Parietal lobe (tissue), 2 donors: ENCODE measurements around the genes ZNF358 and CLEC4G.

DNA sequence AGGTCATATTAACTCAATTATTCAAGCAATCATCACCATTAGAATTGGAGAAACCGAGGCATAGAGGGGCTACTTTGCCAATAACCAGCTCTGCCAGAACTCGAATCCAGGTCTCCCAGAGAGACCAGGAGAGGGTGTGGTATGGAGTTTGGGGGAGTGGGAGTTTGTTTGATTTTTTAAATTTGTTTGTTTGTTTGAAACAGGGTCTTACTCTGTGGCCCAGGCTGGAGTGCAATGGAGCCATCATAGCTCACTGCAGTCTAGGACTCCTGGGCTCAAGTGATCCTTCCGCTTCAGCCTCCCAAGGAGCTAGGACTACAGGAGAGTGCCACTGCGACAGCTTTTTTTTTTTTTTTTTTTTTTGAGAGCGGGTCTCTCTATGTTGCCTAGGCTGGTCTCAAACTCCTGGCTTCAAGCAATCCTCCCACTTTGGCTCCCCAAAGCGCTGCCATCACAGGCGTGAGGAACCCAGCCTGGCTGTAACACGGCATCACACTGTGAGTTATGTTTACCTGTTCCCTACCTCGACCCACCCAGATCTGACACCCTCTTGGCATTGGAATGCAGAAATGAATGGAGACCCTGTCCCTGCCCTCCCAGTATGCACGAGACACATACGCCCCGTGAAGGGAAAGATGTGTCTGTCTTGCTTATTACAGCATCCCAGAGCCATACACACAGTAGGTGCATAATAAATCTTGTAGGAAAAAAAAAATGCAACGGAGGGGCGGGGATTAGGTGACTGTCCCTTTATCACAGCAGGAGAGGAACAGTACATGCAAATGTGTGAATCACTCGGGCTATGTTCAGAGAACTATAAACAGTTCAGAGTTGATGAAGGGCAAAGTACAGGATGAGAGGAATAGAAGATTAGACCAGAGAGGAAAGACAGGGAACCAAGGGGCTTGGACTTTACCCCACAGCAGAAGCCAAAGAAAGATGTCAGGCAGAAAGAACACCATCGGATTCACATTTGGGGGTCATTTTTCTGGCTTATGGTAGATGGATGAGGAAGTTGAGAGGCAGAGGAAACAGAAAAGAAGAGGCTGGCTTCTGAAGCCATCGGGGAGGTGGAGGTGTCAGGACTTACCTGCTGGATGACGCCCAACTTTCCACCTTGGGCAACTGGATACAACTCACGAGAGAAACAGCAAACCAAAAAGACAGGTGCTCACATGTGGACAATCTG is 94.6 kb downstream of the INSR start:
- RAMPAGE, long total RNA: no peak

DNA sequence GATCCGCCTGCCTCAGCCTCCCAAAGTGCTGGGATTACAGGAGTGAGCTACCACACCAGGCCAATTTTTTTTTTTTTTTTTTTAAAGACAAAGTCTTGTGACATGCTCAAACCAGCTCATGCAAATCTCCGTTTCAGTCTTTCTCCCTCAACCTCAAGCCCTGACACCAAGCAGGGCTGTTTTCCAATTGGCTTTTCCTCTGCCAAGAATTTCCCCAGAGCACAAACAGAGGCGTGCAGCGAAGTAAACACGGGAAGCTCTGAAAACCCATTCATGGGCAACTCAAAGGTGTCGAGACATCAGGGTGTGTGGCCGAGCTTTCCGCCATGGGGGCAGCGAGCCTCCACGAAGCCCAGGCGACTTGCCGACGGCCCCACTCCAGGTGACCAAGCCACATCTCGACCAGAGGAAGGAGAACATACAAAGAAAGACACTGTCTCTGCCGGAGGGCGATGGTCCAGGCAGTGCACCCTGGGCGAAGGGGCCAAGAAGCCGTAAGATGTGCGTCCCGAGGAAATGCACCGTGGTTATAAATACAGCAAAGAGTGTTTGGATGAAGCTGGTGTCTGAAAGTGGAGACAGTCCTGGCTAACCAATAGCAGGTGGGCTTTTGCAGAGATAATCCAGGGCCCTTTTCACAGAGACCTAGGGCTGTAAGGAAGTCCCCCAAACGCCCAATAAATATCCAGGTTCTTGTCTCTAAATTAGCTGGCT is 69.9 kb downstream of the INSR start:
- RAMPAGE, long total RNA: no peak

DNA sequence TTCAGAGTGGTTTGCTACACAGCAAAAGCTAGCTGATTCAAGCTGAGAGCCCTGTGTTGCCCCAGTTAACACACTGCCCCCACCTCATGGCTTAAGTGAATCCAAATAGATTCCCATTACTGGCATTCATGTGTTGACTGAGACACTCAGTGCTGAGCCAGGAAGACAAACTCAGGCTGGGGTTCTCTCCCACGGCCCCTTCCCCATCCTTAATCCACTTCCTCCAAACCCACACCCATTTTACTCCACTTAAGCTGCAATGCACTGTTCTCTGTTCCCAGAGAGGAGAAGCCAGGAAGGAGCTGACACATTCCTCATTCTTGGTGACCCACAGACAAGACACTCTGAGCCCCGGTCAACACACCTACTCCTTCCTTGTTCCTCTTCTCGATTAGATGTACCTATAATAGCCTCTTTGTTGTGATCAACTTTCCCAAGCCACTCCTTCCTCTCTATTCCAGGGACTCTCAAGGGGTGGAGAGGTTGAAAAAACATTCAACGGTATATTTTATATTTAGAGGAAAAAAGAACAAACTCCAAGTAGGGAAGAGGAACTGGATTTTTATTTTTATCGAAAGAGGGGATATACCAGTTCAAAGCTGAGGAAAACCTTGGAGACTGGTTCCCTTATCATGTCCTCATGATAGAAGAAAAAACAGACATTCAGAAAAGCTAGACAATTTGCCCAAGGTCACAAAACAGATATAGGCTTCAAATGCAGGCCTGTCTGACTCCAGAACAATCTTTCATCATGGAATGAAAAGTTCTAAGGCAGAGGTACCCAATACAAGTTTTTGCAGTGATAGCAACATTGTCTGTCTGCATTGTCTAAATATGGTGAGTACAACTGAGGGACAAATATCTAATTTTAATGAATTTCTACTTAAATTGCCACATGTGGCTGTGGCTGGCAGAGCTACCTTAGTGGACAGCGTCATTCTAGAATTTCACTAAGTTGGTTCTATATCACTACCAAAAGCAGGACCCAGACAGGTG is 46.9 kb downstream of the INSR start:
- RAMPAGE, long total RNA: no peak

DNA sequence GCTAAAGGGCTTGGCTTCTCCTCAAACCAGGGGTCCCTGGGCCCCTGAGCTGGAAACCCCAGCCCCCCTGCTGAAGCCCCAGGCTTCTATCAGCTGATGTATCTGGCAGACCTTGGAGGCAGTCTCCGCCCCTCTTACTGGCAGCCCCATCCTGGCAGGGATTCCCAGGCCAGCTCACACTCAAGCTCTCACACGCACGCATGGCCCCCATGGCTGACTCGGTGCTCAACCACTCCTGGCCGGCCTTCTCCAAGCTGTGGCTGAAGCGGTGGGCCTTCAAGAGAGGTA is 6.6 kb downstream of the ARHGEF18 start:
- RAMPAGE, long total RNA: no peak

- RAMPAGE, long total RNA: no peak
Measured at GRCh38 chr19:7507910-7508320, 8.0 kb upstream of the ZNF358 start.

DNA sequence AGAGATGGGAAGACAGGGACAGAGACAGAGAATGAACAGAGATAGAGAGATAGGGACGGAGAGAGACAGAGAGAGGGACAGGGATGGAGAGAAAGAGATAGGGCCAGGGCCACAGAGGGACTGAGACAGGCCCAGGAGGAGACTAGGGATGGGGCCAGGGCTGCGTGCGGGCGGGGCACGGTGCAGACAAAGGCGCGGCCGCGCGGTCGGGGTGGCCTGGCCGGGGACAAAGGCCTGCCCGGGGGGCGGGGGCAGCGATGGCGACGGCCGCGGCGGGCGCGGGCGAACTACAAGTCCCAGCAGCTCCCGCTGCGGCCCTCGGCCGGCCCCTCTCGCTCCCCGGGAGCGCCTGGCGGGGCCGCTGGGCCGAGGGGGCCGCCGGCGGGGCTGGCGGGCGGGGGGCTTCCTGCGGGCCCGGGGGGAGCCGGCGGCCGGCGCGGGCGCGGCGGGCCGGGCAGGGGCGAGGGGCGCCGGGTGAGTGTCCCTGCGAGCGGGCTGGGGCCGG is at the start of gene ZNF358:
TSS of gene ZNF358 (plus strand) at position 328 of the 505 bp plus-strand sequence.
- RAMPAGE, long total RNA: no peak

GRCh38 chr19:7533153-7533713 is 2.3 kb upstream of the PNPLA6 start:
- RAMPAGE, long total RNA: no peak

DNA sequence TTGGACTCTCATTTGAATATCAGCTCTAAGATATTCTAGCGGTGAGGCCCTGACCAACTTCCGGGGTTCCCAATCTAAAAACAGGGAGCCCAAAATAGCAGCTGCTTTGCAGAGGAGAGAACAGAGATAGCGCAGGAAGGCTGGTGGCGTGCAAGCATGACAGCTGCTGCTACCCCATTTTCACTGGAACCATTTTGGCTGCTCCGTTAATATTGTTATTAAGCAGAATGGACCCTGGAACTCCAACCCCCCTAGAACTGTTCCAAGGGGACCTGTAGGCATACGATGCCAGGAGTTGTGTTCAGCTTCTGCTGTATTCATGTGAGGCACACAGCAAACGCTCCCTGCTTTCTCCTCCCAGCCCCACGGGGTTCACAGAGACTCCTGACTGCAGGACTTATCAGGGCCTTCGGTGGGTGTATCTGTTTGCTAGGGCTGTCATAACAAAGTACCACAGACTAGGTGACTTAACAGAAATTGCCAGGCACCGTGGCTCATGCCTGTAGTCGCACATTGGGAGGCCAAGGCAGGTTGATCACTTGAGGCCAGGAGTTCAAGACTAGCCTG is 11.5 kb downstream of the STXBP2 start:
- RAMPAGE, long total RNA: no peak

- RAMPAGE, long total RNA: no peak
Measured at GRCh38 chr19:7669243-7669586, 366 bp downstream of the RETN start.

DNA sequence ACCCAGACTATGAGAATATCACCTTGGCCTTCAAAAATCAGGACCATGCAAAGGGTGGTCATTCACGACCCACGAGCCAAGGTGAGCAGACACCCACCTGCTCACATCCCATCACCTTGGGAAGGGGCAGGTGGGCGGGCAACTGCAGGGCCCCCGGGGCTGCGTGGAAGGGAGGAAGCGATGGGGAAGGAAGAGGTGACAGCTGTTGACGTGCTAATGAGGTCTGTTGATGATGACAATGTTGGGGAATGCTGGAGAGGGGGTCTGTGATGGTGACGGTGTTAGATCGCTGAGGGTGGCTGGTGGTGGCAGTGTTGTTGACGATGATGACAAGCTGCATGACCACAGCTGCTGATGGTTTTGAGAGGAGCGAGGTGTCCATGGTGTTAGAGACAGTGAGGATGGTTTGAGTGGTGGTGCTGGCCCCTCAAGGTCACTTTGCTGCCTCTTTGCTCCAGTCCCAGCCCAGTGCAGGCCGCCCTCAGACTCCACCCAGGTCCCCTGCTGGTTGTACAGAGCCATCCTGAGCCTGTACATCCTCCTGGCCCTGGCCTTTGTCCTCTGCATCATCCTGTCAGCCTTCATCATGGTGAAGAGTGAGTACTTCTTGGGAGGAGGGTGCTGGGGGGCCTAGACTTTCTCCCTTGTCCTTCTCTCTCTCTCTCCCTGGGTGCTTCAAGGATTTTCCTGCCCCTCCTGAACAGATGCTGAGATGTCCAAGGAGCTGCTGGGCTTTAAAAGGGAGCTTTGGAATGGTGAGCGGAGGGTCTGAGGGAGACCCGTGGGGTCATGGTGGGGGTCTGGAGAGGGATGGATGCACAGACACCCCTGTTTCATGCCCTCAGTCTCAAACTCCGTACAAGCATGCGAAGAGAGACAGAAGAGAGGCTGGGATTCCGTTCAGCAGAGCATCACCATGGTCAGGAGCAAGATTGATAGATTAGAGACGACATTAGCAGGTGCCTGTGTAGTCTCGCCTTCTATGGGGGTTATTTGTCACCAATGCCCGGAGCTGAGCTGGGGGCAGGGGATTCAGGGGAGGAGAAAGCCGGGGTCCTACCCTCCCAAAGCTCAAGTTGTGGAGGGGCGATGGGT is 1.1 kb downstream of the MCEMP1 start:
- RAMPAGE, long total RNA: no peak

GRCh38 chr19:7681331-7682193 is 929 bp downstream of the TRAPPC5 start:
- RAMPAGE, long total RNA: no peak

DNA sequence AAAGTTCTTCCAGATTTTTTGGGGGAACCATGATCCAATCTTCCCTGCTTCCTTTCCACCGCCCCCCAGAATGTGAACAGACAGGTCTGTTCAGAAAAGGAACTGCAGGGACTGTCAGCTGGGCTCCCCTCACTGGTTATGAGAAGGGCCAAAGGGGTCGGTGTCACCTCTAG is 4.6 kb downstream of the TRAPPC5 start:
- RAMPAGE, long total RNA: no peak

DNA sequence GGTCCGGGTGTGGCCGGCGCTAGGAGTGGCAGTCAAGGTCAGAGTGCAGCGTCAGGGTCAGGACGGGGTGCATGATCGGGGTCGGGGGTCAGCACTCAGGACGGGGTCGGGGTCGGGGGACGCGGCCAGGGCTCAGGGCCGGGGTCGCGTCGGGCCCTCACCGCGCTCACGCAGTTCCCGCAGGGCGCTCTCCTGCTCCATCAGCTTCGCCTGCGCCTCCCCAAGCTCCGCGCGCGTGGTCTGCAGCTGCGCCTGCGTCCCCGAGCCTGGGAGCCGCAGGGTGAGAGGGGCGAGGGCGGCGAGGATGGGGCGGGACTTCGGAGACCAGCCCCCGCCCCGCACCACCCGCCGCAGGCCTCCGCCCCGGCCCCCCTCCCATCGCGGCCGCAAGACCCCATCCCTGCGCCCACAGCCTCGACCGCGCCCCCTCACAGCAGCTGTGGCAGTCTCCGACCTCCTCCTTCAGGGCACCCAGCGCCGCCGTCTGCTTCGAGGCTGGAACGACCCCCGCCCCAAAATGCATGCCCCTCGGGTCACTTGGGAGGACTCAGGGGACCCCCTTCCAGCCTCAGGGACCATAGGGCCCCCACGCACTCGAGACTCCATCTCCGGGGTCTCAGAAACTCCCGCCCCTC is 1.2 kb downstream of the CLEC4G start:
- RAMPAGE, long total RNA: no peak

- RAMPAGE, long total RNA: no peak
Measured at GRCh38 chr19:7731867-7732366, at the start of gene CLEC4G. CLEC4G (minus strand) TSS chr19:7732110.

- RAMPAGE, long total RNA: no peak
Measured at GRCh38 chr19:7912396-7913380, 1.9 kb upstream of the TGFBR3L start.

- RAMPAGE, long total RNA: no peak
Measured at GRCh38 chr19:7921386-7921882, 1.3 kb downstream of the SNAPC2 start.

- RAMPAGE, long total RNA: no peak
Measured at GRCh38 chr19:7928188-7929431, 2.7 kb upstream of the CTXN1 start.

DNA sequence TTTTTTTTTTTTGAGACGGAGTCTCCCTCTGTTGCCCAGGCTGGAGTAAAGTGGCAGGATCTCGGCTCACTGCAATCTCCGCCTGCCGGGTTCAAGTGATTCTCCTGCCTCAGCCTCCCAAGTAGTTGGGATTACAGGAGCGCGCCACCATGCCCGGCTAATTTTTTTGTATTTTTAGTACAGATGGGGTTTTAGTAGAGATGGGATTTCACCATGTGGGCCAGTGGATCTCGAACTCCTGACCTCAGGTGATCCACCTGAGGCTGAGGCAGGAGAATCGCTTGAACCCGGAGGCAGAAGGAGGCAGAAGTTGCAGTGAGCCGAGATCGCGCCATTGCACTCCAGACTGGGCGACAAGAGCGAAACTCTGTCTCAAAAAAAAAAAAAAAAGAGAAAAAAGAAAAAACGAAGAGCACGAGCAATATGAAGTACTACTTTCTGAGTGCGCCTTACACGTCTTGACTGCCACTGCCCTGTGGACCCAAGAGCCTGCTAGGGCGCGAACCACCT is 744 bp downstream of the TIMM44 start:
- RAMPAGE, long total RNA: no peak

GRCh38 chr19:7980896-7981344 is 24.5 kb downstream of the ELAVL1 start:
- RAMPAGE, long total RNA: no peak

GRCh38 chr19:8196592-8196995 is 12.6 kb upstream of the CERS4 start:
- RAMPAGE, long total RNA: no peak